ENCODE measurements around a stretch of chr5.

- PRO-cap, result no peak
Measured at GRCh38 chr5:88833711-88834218, 49.2 kb downstream of the MEF2C start.

GRCh38 chr5:88888846-88889624 is 6.1 kb upstream of the MEF2C start:
- PRO-cap, result bidirectional peak, plus-strand start at chr5:88889483, minus-strand start at chr5:88889375

DNA sequence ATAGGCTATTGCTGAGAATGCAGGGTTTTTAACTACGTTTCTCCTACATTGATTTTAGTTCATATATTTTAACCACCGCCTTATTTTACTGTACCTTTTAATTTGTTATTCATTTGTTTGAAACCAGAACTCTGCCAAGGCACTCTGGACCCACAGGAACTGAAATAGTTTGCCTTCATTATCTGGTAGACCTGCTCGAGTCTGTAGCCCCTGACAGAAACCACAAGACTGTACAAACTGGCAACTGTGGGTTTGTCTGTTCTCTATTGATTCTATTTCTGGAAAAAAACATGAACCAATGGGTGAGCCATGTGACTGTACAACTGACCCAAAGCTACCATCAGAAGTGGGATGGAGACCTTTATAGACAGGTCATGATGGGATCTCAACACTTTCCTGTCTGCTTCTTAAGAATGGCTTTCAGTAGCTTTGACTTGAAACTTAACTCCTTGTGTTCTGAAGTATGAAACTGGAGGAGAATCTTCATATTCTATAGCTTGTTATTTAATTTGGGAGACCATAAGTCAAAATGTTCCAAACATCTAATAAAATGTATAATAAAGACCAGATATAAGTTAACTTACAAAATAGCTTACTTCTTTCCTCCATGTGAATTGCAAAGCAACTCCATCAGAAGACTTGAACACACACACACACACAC is 388.5 kb upstream of the MEF2C start:
- PRO-cap, result no peak

DNA sequence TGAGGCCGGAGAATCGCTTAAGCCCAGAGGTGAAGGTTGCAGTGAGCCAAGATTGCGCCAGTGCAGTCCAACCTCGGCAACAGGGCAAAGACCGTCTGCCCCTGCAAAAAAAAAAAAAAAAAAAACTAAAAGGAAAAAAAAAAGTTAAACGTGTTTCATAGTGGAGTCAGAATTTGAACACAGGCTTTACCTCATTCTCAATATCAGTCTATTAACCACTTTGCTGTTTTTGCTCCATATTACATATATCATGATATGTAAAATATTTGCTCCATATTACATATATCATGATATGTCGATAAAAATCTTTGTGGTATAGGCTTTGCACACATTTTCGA is 584.5 kb upstream of the MEF2C start:
- PRO-cap, result no peak

GRCh38 chr5:90208028-90209231 is 201.1 kb downstream of the CETN3 start:
- PRO-cap, result no peak

GRCh38 chr5:90501649-90502198 is 27.1 kb downstream of the POLR3G start:
- PRO-cap, result no peak

GRCh38 chr5:90530469-90530770 is 1.0 kb upstream of the LYSMD3 start:
- PRO-cap, result no peak

- PRO-cap, result no peak
Measured at GRCh38 chr5:90642836-90643350, 84.3 kb downstream of the ADGRV1 start.

DNA sequence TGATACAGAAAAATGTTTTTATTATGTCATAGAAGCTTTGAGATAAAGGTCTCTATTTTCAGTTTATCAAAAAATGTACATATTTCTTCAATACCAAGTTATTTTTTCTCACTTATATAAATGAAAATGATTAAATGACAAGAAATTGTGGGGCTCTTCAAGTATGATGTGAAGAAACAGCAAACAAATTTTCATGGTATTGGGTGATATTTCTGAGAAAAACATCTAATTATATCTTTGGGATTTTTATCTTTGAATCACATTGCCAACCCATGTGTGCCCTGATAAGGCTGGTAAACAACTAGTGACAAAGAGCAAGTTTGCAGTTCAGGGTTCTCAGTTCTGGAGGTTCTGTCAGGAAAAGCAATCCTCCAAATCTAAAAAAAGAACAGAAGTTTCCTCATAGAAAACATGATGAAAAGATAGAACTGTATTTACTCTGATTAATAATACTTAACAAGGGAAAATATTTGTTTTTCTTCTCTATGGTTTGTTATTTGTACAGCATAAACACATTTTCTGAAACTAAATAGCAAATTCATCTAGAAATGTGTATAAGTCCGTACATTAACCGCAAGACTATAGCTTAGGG is 308.3 kb downstream of the ADGRV1 start:
- PRO-cap, result no peak

- PRO-cap, result no peak
Measured at GRCh38 chr5:91120622-91120888, 262.6 kb downstream of the ARRDC3 start.

DNA sequence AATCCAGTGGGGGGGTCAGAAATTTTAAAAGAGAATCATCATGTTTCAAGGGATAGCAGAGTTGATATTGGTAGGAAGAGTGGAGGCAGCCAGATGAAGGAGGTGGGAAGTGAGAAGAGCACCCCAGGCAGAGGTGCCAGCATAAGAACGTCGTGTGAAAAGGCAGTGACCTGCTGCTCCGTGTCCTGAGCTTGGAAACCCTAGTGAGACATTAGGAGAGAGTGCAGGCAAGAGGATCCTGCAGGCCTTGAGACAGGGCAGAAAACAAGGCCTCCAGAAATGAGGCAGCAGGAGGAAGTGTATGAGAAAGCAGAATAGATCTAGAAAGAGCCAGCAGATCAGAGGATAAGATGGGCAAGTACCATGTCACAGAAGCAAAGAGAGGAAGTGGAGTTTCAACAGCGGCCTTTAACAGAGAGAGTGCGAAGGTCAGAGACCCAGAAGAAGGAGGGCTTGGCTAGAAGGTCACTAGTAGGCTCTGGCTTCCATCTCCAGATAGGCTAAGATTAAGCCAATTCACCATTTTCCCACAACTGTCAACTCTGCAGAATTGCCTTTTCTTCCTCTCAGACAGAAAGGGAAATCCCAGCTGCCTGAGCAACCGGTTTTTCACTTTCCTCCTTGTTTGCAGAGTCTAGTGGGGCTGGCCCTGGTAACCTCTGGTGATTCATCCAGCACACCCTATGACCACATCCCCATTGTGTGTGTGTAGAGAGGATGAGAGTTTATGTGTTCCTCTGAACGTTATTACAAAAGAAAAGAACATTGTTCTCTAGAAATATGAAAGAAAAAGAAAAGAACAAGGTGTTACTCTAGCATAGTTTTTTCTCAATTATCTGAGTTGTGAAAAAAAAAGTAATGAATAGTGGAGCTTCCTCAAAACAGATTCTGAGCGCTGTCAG is 220.6 kb downstream of the ARRDC3 start:
- PRO-cap, result no peak

- PRO-cap, result no peak
Measured at GRCh38 chr5:91301313-91301996, 81.7 kb downstream of the ARRDC3 start.

GRCh38 chr5:91378698-91379465 is 4.2 kb downstream of the ARRDC3 start:
- PRO-cap, result no peak

- PRO-cap, result no peak
Measured at GRCh38 chr5:93213198-93213653, 369.8 kb upstream of the NR2F1 start.

DNA sequence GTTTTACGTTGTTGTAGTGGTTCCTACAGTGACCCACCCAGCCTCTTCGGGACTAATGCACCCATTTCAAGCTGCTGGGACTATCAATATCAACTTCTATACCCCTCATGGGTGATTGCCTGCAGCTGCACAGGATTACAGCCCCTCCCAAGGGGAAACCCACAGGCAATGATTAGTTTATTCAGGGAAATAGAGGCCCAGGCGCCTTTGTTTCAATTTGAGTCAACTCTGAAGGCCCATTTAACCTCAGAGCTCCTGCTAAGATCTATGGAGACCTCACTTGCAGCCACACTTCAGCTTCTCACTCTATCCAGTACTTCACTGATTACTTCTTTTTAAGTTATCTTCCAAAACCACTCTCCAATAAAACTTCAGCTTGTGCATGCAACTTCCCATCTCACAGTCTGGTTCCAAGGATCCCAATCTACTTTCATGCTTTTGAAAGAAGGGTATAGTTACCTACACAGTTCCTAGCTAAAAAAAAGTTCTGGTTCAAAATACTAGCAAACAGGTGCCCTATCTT is 342.6 kb upstream of the NR2F1 start:
- PRO-cap, result no peak

- PRO-cap, result no peak
Measured at GRCh38 chr5:93422280-93422539, 160.8 kb upstream of the NR2F1 start.

DNA sequence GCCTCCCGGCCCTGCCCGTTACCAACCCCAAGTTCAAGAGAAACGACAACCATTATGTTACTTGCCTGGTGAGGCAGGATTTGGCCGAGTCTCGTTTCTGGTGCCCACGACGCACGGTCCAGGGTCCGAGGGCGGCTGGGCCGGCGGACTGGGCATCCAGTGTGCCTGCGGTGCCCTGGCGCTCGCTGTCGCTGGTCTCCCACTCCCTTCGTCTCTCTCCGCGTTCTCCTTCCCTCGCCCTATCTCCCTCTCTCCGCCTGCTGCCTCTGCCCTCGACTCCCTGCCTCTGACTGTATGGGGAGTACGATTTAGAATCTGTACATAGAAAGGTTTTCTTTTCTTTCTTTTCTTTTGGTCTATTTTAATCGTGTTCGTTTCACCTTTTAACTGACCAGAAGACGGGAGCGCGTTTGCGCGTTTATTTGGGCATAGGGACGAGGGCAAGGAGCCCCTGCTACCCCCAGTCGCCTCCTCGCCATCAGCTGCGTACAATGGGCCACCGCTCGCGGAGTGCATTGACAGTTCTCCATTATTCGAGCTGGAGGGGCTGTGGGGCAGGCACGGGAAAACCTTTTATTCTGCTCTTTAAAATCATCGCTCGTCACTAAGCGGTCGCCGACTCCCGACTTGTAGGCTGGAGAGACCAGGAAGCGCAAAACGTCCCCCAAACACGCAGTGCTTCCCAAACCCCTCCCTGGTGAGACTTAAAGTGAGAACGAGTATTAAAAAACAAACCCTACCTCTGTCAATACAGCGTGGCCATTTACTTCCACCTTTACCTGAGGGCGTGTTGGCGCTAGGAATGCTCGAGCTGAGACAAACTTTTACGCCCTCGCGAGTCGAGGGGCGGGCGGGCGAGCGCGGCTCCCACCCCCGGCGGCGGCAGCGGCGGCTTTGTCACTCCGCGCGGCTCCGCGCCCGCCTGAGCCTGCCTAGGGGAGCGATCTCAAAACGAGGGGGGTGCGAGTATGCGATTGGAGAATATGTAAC is 2.3 kb upstream of the NR2F1 start:
- PRO-cap, result bidirectional peak, plus-strand start at position 900 of the sequence, minus-strand start at position 896 of the sequence

DNA sequence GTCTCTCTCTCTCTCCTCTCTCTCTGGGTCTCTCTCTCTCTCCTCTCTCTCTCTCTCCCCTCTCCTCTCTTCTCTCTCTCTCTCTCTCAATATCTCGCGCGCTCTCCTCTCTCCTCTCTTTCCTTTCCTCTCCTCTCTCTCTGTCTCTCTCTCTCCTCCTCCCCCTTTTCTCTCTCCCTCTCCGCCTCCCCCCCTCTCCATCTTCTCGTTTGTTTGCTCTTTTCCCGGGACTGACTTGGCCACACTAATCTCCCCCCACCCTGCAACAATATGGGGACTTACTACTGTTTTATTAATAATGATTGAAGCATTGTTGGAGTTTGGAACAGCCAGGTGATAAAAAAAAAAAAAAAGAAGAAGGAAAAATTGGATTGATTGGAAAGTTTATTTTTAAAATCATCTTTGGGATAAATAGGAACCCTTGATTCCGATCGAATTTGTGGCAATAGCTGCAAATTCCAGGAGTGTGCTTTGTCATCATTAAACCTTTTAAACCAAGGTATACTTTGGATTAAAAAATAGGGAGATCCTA is 1.0 kb upstream of the NR2F1 start:
- PRO-cap, result bidirectional peak, plus-strand start at position 208 of the sequence, minus-strand start at position 142 of the sequence

- PRO-cap, result unidirectional peak, plus-strand start at chr5:93620665; unidirectional peak, plus-strand start at chr5:93620695
Measured at GRCh38 chr5:93620275-93620846, 37.3 kb downstream of the NR2F1 start.

GRCh38 chr5:94362409-94362843 is 251.0 kb upstream of the FAM172A start:
- PRO-cap, result no peak